Tibial artery (tissue), 1 donor: ENCODE measurements around the gene RIPK1.

- PRO-cap, result unidirectional peak, plus-strand start at chr6:2951962
These were observed 19.7 kb downstream of the SERPINB6 start for GRCh38 chr6:2951346-2952403.

- PRO-cap, result no peak
These were observed 13.3 kb downstream of the SERPINB6 start for GRCh38 chr6:2957734-2958739.

DNA sequence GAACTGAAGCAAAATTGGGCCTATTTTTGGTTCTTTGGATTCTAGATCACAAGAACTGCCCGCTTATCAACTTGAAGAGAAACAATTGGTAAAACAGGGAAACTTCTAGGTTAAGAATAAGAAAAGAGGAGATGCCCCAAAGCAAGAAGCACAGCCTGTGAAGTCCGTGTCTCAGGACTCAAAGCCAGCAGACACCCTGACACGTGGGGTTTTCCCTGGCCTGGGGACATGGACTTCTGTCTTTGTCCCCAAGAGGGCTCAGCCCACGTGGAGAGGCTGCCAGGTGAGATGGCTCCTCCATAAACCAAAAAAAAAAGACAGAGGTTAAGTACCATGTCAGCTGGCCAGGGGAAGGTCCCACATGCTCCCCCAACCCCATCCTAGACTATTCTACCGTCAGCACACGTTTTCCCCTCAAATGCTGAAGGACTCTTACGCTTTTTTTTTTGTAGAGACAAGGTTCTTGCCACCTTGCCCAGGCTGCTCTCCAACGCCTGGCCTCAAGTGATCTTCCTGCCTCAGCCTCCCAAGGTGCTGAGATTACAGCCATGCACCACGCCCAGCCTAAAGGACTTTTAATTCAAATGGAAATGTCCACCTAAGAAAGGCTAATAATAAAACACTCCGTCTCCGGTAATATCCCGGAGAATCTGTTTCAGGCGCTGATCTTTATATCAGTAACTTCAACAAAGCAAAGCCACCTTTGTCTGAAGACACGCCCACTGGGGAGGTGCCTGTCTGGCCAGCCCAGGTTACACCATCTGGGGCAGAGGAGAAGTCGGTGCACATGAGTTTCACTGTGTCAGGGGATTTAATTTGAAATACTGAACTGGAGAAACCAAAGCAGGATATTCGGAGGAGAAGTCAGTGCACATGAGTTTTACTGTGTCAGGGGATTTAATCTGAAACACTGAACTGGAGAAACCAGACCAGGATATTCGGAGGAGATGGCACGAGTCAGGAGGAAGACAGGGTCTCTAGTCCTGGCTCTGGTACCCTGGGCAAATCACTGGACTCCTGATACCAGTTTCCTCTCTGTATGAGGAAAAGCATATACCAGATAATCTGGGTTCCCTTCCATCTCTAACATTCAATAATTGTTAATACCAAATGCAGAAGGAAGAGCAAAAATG, 9.5 kb downstream of the SERPINB6 start:
- PRO-cap, result no peak

DNA sequence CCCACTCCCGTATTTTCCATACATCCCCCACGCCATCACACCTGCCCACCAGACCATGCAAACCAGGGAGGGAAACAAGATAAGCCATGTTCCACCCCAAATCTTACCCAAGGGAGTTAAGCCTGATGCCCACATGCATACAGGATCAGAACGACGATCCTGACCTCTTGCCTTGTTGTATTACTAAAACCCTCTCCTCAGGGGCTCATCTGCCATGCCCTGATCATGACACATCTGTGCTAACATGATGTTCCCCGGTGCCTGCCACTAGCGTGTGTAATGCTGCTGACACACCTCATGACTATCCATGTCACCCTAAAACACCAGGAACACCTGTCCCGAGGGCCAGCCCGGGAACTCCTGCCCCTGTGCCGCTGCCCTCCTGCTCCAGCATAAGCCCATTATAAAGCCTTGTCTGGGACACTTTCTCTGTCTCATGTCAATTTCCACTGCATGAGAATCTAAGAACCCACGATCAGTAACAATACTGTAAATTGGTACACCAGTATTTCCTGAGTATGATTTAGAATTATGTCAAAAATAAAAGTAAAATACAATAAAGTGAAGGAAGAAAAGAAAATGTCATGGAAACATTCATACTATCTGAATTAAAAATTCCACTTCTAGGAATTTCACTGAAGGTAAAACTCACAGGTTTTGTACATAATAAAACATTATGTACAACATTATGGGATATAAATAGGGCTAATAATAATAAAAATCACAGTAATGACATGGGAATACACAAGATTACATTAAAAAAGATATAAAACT, 7.5 kb downstream of the SERPINB6 start:
- PRO-cap, result no peak

- PRO-cap, result no peak
These were observed 1.5 kb downstream of the SERPINB6 start for GRCh38 chr6:2969911-2970310.

GRCh38 chr6:2970702-2971428, 502 bp downstream of the SERPINB6 start:
- PRO-cap, result bidirectional peak, plus-strand start at chr6:2970948, minus-strand start at chr6:2970898; bidirectional peak, plus-strand start at chr6:2971368, minus-strand start at chr6:2971268

- PRO-cap, result no peak
These were observed 5.1 kb upstream of the SERPINB6 start for GRCh38 chr6:2976443-2976860.

- PRO-cap, result no peak
These were observed 8.8 kb upstream of the SERPINB6 start for GRCh38 chr6:2980076-2980574.

- PRO-cap, result unidirectional peak, plus-strand start at chr6:2981823
These were observed 10.2 kb upstream of the SERPINB6 start for GRCh38 chr6:2981402-2982068.

DNA sequence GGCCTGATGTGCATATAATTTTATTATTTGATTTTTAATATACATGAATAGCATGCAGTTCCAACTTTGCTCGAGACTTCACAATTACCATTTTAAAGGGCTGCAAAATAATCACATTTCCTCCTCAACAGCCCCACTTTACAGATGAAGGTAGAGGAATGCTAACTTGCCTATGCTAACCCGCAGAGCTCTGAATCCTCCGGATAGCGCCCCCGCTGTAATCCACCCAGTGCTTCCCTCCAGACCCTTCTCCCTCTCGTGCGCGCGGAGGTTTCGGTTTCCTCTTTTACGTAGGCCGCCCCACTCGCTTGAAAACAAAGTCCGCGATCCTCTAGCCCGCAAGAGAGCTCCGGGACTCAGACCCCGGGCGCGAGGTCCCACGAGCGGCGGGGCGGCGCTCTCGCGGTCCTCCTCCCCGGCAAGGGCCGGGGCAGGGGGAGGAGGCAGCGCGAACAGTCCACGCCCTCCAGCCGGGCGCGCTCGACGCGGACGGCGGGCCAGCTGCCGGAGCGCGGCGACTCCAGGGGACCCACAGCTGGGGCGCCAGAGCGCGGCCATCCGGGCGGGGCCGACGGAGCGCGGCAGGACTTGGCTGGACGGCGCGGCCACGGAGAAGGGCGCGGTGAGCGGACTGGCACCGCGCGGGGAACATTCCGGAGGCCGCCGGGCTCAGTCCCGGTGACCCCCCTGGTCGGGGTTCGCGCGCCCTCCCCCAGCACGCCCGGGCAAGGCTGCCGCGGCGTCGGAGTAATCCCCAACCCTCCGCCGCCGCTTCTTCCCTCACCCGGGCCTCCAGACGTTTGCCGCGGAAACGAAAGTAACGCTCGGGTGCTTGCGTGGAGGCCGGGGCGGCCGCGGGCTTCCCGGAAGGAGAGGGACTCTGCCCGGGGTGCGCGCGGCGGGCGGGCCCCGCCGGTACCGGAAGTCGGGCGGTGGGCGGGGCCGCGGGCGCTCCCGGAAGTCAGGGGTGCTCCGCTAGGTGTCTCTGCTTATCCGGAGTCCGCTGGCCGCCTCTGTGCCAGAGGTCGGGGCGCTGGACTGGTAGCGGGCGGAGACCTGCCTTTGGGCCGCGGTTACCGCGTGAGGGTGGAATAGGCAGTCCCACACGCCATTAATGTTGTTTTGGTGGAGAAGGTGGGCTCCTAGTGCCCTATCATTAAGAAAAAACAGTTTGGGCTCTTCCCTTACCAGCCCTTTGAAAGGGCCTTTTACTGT, at the start of gene RIPK1:
Gene RIPK1, plus strand, starts transcription at position 455 of the 1,215 bp plus-strand sequence.
- PRO-cap, result bidirectional peak, plus-strand start at position 469 of the sequence, minus-strand start at position 349 of the sequence; bidirectional peak, plus-strand start at position 1,021 of the sequence, minus-strand start at position 917 of the sequence

DNA sequence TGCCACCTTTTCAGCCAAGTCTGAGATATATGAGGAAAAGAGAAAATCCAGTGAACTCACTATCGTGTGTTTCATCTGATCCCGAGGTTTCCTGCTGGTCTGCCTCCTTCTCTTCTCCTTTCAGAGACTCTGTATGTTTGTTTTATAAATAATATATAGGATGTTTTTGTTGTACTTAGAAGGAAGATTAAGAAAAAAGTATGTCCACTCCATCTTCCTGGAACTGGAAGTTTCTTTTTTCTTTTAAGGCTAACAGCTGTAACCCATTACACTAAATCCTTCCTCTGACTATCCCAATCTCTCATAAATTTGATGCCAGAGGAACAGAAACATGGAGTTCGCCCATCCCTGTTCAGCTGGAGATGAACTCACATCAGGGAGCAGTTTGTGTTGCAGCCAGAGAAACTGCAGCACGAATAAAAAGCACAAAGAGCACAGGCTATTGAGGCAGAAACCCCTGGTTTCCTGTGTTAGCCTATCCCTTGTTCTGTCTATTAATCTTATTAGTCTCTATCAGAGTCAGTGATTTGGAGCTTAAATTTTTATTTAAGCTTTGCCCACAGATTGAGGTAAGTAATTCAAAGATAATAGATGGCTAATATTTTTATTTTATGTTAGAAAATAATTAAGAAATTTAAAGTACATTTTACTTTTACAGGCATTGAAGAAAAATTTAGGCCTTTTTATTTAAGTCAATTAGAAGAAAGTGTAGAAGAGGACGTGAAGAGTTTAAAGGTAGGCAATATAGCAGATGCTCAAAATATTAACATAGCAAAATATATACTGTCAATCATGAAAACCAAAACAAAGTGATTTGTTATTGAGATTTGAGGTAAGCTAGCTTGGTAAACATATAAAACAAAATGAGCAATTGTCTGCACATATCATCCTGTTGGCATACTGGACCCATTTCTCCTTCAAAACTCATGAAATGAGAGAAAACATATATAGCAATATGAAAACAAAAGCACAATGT, 20.9 kb downstream of the RIPK1 start:
- PRO-cap, result no peak

DNA sequence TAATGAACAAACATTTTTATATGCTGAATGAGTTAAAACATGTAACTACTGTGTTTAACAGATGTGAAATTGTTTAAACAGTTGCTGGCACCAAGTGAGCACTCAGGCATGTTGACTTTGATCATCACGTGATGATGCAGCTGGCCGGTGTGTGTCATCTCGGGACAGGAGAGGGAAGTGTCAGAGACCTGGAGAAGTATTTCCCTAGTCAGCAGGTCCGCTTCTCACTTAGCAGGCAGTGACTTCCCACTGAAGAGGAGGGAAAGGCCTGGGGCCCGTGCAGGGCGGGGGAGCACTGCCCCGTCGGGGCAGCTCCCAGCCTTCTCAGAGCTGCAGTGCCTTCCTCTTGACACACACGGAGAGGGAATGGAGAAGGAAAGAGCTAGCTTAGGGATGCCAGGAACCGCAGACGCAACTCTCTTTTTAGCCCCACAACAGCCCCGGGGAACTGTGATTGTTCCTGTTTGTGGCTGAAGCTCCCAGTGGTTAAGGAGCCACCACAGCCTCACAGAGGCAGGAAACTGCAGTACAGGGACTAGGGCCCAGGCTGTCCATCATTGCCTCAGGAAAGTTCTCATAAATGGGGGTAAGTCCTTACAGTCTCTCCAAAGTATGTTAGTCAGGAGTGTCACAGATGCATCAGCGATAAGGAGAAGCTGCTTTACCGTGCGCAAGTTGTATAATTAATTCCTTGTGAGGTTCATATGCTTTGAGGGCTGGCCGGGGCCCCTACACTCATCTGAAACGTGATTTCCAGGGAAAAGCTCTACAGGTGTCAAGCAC, 17.9 kb downstream of the TUBB2A start:
- PRO-cap, result unidirectional peak, plus-strand start at position 358 of the sequence

DNA sequence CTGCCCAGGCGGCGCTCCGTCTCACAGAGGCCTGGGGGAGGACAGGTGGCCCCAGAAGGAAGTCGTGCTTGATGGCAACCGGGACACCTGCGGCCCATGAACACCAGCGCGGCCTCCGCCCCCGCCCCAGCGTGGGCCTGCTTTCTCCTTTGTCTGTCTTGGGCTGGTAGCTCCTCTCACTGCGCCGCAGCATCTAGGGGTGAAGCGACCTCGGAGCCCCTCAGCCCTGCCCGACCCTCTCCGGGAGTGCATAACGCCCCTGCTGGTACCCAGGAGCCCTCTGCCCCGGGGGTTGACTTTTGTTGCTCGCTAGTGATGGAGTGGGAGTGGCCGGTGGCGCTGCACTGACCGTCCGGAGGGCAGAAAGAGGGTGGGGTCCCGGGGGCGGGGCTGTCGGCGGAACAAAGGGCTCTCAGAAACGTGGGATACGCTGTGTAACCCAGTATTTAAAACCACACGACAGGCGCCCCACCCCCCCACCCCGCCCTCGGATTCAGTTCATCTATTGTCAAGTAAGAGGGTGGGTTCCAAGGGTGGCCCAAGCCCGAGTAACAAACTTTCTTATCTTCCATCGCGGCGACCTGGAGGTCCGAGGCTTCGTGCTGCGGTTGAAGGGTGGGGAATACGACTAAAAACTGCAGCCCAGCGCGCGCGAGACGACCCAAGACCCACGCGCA, 906 bp upstream of the TUBB2B start:
- PRO-cap, result no peak

- PRO-cap, result no peak
These were observed 13.3 kb downstream of the PSMG4 start for GRCh38 chr6:3271706-3272790.

DNA sequence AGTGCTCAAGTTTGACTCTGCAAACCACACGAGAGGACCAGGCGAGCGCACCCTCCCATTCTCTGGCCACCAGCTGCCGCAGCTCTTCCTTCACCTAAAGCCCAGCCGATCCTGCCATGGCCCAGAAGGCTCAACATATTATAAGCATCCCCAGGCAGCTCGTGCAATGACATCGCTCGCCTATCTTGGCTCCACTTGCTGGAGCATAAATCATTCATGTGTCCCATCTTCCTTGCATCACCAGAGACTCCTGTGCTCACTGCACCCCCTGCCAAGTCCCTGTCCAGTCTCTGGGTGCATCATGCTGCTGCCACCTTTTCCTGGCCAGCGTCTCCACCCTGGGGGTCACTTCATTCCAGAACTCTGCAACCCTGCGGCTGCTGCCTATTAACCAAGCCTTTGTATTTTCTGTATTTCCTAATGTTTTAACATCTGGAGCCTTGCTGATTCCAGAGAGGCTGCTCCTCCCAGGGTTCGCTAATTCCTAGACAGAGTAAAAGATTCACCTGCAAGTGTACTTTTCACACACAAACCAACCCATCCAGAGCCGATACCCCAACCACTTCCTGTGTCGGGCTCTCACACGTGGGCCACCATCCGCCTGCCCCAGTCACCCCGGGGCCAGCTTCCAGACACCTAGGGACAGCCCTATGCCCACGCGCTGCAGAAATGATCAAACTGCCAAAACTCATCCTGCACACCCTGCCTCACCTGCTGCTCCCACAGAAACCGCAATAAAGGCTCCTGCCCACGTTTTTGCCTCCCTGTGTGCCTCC, 59.2 kb downstream of the PSMG4 start:
- PRO-cap, result no peak

DNA sequence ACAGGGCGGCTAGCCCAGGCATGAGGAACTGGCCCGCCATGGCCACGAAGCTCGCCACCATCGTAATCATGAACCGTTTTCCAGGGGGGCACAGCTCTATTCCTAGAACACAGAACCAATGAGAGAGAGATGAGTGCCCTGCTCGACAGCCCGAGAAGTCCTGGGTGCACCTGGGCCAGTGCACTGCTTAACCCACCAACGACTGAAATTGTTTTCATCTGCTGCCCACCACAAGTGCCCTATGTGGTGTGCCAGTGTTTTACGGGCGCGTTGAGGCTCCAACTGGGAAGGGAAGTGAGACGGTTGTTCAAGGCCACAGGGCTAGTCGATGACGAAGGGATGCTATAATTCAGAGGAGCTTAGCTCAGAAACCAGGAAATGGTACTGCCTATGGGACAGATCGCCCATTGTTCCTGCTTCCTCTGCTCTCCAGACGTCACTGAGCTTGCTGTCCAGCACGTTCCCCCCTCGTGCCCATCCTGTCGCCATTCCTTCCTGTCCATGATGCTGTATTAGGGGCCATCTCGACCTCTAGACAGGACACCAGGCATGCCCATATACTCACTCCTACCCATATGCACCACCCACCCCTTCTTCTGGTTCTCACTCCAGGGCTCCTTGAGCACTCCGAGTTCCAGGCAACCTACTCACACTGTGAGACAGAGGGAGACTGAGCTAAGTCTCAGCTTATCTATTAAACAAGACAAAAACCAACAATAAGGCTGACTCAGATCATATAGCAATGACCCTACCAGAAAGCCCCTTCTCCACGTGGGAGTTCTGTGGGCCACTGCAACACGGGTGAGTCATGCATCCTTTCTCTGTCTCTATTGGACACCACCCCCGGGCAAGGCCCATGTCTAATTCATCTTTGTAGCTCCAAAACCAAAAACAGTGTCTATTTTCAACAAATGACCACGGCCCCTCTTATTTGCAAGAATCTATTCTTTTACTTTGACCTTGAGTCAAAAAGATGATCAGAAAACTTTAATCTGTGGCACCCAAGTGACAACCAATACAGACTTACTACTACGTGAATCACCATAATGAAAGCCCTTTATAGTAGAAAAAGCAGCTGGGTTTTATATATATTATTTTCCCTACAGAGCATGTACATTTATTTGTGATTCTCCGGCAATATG, 65.5 kb downstream of the PSMG4 start:
- PRO-cap, result no peak

DNA sequence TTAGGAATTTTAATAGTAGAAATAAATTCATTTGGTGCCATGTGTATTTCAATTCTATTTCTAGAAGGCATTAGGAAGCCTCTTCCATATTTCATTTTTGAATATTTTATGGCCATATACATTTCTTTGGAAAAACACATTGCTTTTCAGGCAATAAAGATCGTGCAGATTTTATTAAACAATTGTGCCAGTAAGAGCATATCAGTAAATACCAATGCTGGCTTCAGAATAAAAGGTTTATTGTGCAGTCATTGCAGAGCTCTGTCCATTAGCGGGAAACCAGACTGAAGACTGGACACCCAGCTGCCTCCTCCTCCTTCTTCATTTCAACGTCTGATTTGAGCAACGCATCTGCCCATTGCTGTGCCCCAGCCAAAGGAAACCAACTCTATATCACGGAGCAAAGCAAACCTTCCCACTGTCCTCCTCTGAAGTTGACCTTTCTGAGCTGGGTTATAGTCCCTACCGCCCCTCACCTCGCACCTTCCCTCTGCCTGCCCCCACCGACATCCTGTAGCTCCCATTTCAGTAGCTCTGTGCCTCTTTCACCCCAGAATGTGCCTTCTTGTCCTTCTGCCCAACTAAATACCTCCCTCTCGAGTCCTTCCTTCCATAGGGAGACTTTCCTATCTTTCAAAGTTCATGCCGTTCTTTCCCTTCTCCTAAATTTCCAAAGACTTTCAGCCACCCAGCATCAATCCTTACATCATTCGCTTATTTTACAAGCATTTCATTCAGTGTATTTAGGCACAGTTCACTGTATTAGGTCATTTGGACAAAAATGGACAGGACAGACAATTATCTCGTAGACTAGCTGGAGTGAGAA, 80.7 kb downstream of the SLC22A23 start:
- PRO-cap, result no peak

GRCh38 chr6:3385596-3386155, 71.2 kb downstream of the SLC22A23 start:
- PRO-cap, result no peak

- PRO-cap, result no peak
These were observed 879 bp upstream of the SLC22A23 start for GRCh38 chr6:3457581-3458276.

DNA sequence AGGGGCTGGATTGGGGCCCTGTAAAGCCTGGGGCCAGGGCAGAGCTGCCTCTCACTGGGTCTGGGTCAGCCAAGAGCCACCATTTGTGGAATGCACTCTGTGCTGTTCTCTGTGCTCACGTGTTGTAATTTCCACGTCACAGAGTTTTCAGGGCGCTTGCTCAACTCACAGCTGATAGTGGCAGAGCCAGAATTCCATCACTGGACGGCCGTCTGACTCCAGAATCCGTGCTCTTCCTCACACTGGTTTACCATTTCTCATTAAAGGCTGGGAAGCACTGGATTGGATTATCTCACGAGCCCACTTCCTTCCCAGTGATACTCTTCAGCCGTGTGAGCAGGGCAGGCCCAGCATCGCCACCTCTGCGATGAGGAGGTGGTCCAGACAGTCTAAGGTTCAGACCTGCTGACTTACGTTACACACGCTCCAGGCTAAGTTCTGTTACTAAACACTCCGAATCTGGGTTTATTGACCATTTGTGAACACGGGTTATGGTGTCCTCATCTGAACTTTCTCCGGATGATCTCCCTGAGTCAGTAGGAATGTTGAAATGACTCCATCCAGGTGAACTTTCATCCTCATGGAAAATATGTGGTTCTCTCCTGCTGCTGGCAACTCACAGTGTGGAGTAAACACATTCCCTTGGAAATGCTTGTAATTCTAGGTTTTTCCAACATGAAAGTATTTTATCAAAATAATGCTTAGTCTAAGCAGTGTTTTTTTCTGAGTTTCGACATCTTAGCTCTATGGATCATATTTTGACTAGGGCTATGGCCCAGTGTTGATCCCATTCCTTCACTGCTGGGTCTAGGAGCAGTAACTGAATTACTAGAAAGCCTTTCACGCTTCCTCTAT, 37.5 kb upstream of the PXDC1 start:
- PRO-cap, result no peak